Astrocyte (in vitro differentiated cells and primary cell): ENCODE measurements around the genes MAT1A, TSPAN14 and SH2D4B.

DNA sequence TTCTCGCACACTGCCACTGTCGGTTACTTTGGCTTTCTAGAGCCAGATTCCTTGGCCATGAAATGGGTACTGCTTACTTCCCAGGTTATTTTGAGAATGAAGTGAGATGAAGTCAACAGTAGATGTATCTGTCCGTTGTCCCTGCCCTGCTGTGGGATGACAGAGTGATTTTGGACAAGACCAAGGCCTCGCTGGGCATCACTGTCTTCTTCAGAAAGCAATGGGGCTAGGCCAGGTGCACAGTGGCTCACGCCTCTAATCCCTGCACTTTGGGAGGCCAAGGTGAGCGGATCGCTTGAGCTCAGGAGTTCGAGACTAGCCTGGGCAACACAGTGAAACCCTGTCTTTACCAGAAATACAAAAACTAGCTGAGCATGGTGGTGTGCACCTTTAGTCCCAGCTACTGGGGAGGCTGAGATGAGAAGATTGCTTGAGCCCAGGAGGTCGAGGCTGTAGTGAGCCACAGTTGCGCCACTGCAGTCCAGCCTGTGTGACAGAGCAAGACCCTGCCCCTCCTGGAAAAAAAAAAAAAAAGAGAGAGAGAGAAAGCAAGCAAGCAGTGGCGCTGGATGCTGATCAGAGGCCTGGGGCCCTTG lies 25.8 kb downstream of the ZMIZ1 start:
- PRO-cap = no peak
- RRBS, 2 experiments = no CpG with 5 or more reads among the region's 11 CpGs

GRCh38 chr10:79096503-79097134 lies 27.9 kb downstream of the ZMIZ1 start:
- PRO-cap = no peak
- RRBS, 2 experiments = 60 to 72% methylated on average over 3 to 4 of the region's 13 CpGs

DNA sequence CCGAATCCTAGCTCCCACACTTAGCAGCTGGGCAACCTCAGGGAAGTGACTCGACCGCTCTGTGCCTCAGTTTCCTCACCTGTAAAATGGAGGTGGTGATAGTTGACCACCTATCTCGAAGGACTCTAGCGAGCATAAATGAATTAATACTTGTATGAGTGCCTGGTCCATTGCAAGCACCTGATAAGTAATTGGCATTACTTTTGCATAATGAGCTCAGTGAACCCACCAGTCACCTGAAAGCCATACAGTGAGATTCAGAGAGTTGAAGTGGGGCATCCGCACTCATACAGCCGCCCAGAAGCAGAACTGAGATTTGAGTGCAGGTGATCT lies 29.6 kb downstream of the ZMIZ1 start:
- PRO-cap = no peak
- RRBS, 2 experiments = no CpG with 5 or more reads among the region's 7 CpGs

DNA sequence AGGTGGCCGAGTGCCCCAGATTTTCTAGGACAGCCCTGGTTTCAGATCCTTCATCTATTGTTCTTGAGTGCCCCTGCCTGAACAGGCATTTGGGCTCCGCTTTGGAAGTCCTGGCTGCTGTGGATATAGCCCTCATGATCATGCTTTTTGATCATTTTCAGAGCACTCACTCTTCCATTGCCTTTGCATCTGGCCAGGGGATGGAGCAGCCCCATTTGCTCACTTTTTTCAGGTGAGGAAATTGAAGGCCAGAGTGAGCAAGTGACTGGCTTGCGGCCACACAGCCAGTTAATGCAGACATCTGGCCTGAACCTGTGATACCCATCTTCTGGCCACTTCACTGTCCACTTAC lies 38.1 kb downstream of the ZMIZ1 start:
- PRO-cap = no peak
- RRBS, 2 experiments = no CpG with 5 or more reads among the region's 3 CpGs

GRCh38 chr10:79123311-79123851 lies 54.6 kb downstream of the ZMIZ1 start:
- PRO-cap = no peak
- RRBS, 2 experiments = no CpG with 5 or more reads among the region's 7 CpGs

- PRO-cap = no peak
- RRBS, 2 experiments = no CpG with 5 or more reads among the region's 20 CpGs
These were observed 73.2 kb downstream of the ZMIZ1 start for GRCh38 chr10:79141519-79142745.

GRCh38 chr10:79157504-79158237 lies 88.9 kb downstream of the ZMIZ1 start:
- PRO-cap = bidirectional peak, plus-strand start at chr10:79157802, minus-strand start at chr10:79157657
- RRBS, 2 experiments = no CpG with 5 or more reads among the region's 13 CpGs

GRCh38 chr10:79184024-79184813 lies 115.5 kb downstream of the ZMIZ1 start:
- PRO-cap = no peak
- RRBS, 2 experiments = no CpG with 5 or more reads among the region's 15 CpGs

- PRO-cap = no peak
- RRBS, 2 experiments = no CpG with 5 or more reads among the region's 11 CpGs
These were observed 108.1 kb upstream of the PPIF start for GRCh38 chr10:79238982-79239774.

DNA sequence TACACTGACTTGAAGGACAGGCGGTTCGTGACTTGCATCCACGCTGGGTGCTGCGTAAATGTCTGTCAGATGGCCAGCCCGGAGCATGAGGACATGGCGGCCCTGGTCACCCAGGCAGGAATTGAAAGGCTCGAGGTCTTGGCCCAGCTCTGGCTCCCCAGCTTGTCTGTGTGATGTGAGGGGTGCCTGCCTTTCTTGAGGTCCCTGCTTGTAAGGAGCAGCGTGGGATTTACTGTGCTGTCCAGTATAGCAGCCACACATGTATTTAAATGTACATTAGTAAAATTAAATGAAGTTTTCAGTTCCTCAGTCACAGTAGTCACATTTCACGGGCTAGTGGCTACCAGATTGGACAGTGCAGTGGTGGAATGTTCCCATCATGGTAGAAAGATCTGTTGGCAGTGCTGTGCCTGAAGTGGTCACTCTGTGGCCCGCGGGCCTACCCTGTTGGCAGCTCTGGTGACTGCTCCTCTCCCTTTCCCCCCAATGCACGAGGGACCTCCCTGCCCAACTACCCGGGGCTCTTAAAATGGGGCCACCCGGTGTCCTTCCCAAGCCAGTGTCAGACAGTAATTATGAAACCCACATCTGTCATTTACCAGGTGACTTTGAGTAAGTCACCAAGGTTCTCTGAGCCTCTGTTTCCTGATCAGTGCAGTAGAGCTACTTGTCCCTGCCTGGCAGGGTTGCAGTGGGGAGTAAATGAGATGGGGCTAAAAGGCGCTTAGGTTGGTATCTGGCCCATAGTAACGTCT lies 97.8 kb upstream of the PPIF start:
- PRO-cap = no peak
- RRBS, 2 experiments = no CpG with 5 or more reads among the region's 16 CpGs

GRCh38 chr10:79379178-79380113 lies 32.2 kb downstream of the PPIF start:
- PRO-cap = no peak
- RRBS, 2 experiments = no CpG with 5 or more reads among the region's 14 CpGs

- PRO-cap = no peak
- RRBS, 2 experiments = no CpG with 5 or more reads among the region's 11 CpGs
These were observed 10.8 kb downstream of the ZCCHC24 start for GRCh38 chr10:79434460-79435223.

- PRO-cap = no peak
- RRBS, 2 experiments = no CpG with 5 or more reads among the region's 3 CpGs
These were observed 273 bp upstream of the SFTPA1 start for GRCh38 chr10:79610524-79610808.

DNA sequence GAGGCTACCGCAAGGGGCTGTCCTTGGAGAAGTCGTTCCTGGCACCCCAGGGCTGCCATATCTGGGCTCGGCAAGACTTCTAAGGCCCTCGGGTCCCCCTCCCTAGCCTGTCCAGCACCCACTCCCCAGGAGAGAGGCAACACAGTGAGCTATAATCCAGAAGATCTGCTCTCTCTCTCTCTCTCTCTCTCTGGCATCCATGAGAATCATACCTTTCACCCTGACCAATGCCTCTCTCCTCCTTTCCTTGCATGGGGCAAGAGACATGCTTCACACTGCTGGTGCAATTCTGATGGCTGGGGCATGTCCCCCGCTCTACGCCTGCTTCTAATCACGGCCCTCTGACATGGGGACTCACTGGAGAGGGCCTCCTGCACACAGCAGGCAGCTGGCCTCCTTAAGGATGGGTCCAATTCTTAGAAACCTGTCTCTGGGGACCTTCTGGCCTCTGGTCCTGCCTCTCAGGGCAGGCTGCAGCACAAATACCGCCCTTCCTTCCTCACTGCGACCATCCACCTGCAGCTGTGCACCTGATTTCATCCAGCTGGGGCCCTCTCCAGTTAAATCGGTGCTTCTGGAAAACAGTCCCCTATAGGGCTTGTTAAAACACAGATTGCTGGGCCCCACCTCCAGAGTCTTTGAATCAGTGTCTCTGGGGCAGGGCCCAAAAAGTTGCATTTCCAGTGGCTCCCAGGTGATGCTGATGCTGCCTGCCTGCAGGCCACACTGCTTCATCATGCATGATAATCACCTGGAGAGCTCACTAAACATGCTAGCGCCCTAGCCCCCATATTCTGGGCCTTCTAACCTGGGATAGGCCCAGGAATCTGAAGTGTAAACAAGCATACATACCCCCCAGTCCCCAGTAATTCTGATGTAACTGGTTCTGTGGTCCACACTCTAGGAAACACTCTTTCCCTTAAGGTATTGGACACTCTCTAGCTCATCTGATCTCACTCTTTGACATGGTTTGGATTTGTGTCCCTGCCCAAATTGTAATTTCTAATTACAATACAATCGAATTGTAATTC lies 27.0 kb downstream of the ANXA11 start:
- PRO-cap = no peak
- RRBS, 2 experiments = no CpG with 5 or more reads among the region's 12 CpGs

DNA sequence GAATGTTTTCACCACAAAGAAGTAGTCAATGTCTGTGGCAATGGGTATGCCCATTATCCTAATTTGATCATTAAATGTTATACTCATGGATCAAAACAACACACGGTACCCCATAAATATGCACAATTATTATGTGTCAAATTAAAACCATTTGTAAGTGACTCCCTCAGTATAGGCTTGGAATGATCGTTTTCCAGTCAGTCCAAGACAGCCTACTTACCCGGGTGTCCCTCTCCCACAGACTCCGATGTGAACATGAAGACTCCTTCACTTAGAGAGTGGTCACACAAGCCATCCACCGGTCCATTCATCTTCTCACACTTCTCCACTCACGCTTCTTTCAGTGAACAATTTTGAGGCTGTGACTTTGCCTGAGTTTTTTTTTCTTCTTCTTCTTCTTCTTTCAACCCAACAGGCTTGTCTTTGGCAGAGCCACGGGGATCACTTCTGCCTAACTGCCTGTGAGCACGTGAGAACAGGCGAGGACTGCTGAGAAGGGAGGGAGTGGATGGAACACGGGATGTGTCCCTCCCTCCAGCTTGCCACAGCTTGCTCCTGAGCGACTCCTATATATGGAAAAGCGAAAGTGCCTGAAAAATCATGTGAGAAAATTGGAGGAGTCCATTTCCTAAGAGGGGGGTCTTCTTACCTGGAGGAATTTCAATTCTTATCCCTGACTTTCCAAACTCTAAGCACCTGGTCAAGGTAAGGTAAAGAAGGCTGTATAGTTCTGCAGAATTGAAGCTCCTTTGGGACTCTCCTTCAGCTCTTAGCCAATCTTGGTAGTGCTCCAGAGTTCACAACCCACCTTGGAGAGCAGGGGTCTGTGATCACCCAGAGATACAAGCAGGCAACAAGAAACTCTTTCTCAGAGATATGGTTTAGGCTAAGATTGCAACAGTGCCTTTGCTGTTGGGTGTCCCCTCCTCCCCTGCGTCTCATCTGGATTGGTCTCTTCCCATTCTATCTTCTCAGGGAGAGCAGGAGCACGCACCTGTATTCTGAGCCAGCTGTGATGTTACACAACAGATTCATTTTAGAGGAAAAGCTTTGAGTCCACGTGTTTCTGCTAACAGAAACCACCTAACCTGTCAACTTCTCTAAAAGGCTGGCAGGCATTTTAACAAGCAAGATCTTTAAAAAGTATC lies at the start of gene MAT1A:
Gene MAT1A, minus strand, starts transcription at position 546 of the 1,148 bp plus-strand sequence.
- PRO-cap = no peak
- RRBS, 2 experiments = 94 to 99% methylated on average over 3 of the region's 15 CpGs

GRCh38 chr10:80453667-80454737 lies at the start of gene TSPAN14:
Gene TSPAN14 (plus strand): TSS chr10:80454310.
- PRO-cap = bidirectional peak, plus-strand start at chr10:80453824, minus-strand start at chr10:80453943; bidirectional peak, plus-strand start at chr10:80454321, minus-strand start at chr10:80453983; unidirectional peak, plus-strand start at chr10:80454545; unidirectional peak, minus-strand start at chr10:80454694
- RRBS, 2 experiments = 2 to 3% methylated on average over 33 to 58 of the region's 140 CpGs

- PRO-cap = no peak
- RRBS, 2 experiments = no CpG with 5 or more reads among the region's 5 CpGs
These were observed 37.4 kb downstream of the TSPAN14 start for GRCh38 chr10:80491379-80492103.

GRCh38 chr10:80526078-80526651 lies 11.5 kb upstream of the SH2D4B start:
- PRO-cap = no peak
- RRBS, 2 experiments = no CpG with 5 or more reads among the region's 4 CpGs

GRCh38 chr10:80537521-80537961 lies at the start of gene SH2D4B:
Gene SH2D4B (plus strand): TSS chr10:80537902.
- PRO-cap = no peak
- RRBS, 2 experiments = no CpG with 5 or more reads among the region's 5 CpGs

- PRO-cap = no peak
- RRBS, 2 experiments = no CpG with 5 or more reads among the region's 7 CpGs
These were observed 165.8 kb downstream of the SH2D4B start for GRCh38 chr10:80703544-80703848.